ENCODE results near the genes NDC1 and IFT25.

DNA sequence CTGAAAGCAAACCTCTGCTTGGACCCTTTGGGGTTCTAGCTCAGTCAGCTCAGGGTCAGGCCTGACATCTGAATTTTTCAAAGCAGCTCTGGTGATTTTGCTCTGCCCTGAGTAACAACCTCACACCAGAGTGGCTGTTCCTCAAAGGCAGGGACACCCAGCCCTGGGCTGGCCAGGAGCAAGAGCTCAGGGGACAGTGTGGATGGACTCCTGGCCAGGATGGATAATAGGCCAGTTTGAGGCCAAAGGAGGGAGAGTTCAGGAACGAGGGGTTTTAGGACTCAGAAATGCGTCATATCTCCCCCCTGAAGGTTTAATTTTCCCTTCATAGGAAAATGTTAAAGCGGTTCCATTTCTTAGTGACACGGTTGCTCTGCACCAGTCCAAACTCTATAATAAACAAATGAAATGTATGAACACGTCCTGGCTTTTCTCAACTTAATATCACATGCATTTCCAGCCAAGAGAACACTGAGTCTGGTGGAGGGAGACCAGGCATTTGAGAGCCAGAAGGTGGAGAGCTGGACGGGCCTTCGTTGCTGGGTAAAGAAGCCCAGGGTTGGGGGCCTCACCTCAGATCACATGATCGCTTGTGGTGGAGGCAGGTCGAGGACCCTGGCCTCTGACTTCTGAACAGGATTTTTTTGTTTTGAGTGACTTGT, 11.6 kb downstream of the SLC1A7 start:
- RRBS, result no CpG with 5 or more reads among the region's 9 CpGs
CAGE:
- cytosol, long polyA plus RNA, result no peak
- long polyA plus RNA, result no peak
- nucleus, long polyA plus RNA, result no peak

GRCh38 chr1:53135256-53135712, 7.2 kb downstream of the SLC1A7 start:
- RRBS, result no CpG with 5 or more reads among the region's 12 CpGs
CAGE:
- cytosol, long polyA plus RNA, result no peak
- long polyA plus RNA, result no peak
- nucleus, long polyA plus RNA, result no peak

GRCh38 chr1:53190223-53190891, 6.3 kb upstream of the CPT2 start:
- RRBS, result no CpG with 5 or more reads among the region's 14 CpGs
CAGE:
- cytosol, long polyA plus RNA, result no peak
- long polyA plus RNA, result no peak
- nucleus, long polyA plus RNA, result no peak

- RRBS, result no CpG with 5 or more reads among the region's 8 CpGs
CAGE:
- cytosol, long polyA plus RNA, result no peak
- long polyA plus RNA, result no peak
- nucleus, long polyA plus RNA, result no peak
These were observed 1.3 kb downstream of the CPT2 start for GRCh38 chr1:53197799-53198418.

DNA sequence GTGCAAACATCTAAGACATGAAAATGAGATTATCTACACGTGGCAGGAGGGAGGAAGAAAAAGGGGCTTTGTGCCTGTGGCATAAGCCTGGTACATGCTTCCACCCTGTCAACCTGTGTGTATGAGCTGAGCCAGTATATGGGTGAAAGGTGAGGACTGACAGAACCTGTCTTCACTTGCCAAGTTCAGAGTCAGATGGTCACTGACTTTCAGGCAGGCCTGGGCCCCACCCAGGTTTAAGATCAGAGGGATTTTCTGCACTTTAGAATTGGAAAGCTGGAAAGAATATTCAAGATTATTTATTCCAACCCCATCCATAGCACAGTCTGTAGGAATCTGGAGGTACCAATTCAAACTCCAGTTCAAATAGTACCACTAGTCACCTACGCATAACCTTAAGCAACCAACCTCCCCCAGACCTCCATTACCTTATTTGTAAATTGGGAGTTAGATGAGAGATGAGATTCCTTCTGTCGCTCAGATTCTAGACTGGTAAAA, 1.8 kb downstream of the CPT2 start:
- RRBS, result no CpG with 5 or more reads among the region's 3 CpGs
CAGE:
- cytosol, long polyA plus RNA, result no peak
- long polyA plus RNA, result no peak
- nucleus, long polyA plus RNA, result no peak

DNA sequence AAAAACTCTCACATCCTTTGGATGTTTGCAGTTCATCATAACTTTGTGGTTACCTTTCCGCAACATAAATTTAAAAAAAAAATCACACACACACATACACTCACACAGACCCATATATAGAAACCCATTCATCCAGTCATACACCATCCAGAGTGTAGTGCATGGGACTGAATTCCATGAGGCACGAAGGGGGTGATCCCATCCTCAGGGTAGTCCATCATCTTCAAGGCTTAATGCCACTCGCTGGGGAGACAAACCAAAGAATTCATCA, 8.4 kb upstream of the MAGOH start:
- RRBS, result no CpG with 5 or more reads among the region's 3 CpGs
CAGE:
- cytosol, long polyA plus RNA, result no peak
- long polyA plus RNA, result no peak
- nucleus, long polyA plus RNA, result no peak

- RRBS, result no CpG with 5 or more reads among the region's 12 CpGs
CAGE:
- cytosol, long polyA plus RNA, result no peak
- long polyA plus RNA, result no peak
- nucleus, long polyA plus RNA, result no peak
These were observed 41.1 kb downstream of the GLIS1 start for GRCh38 chr1:53697765-53698333.

DNA sequence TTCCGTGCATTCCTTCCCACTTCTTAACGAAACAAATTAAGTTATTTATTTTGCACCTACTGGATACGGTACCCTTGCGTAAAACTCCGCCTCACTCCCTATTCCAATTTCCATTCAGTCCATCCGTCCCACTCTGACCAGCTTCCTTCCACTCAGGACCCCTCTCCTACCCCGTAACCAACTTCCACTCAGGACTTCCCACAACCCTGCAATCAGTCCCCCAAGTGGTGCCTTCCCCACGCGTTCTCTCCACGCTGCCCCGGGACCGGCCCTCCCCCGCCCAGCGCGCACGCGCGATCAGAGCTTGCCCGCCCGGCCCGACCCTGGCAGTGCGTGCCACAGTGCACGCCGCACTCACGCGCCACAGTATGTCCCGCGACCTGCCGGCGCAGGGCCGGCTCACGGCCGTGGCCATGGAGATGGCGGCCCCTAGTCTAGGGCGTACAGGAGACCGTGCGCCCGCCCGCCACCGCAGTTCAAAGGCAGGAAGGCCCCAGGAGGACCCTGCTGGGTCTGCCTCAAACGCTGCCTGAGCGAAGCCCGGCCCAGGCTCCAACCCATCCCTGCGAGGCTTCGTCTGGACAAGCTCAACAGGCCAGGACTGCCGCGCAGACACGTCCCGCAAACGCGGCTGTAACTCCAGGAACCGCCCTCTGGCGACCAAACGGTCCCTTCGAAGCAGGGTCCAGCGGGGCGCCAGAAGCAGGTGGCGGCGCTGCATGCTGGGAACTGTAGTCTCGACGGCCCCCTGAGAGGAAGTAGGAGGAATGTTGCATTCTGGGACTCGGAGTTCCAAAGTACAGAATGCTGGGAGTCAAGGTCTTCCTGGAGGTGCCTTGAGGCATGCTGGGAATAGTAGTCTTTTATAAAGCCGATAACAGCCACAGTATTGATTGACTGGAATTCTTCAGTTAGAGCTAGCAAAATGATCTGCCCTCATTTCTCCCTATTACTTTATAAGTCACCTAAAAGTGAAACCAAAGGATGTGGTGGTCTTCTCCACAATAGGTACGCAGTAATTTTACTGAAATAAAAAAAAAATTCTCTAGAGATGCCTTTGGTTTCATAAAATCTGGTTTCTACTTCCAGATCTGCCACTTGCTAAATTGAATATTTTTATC, at the start of gene NDC1:
Gene NDC1 (minus strand): TSS at position 450 of the 1,121 bp plus-strand sequence.
- RRBS, result under 1% methylated on average over 17 of the region's 64 CpGs
CAGE:
- cytosol, long polyA plus RNA, result start-site peak on the minus strand centred at position 563 of the sequence, 321 bp wide, 2,694 and 2,192 reads in 2 replicates
- long polyA plus RNA, result start-site peak on the minus strand centred at position 440 of the sequence, 116 bp wide, 2,817 and 1,965 reads in 2 replicates
- nucleus, long polyA plus RNA, result start-site peak on the minus strand centred at position 460 of the sequence, 102 bp wide, 1,757 and 1,371 reads in 2 replicates; start-site peak on the minus strand centred at position 645 of the sequence, 133 bp wide, 217 and 170 reads in 2 replicates

DNA sequence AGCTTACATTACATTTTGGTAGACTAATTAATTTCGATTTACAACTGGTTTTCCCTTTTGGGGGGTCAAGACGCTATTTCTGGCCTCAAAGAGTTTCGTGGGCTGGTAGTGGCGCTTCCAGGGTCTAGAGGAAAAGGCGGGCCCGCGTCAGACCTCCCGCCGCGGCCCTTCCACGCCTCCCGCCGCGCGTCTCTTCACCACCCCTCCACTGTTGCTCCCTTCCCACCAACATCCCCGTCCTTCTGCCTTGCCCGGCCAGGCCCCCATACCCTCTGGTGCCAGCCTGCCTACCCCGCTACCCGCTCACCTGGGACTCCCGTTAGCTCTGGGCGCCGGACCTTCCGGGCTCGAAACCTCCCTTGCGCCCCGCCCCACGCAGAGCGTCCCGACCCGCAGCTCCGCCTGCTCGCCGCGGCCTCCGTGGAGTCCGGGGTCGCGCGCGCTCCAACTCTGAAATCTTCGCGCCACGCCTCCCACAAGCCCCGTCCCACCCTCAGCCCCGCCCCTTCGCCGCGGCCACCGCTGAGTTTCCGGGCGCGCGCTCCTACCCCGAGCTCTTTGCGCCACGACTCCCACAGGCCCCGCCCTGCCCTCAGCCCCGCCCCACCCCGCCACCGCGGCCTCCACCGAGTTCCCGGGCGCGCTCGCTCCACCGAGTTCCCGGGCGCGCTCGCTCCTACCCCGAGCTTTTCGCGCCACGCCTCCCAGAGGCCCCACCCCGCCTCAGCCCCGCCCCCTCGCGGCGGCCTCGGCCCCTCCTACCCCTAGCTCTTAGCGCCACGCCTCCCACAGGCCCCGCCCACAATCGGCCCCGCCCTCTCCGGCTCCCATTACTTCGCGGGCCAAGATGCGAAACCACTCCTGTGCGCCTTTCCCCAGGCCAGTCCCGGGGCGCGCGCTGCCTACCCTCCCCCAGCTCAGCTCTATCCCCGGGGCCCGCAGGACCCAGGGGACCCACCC, at the start of gene IFT25:
Gene IFT25 (minus strand): TSS at position 452 of the 960 bp plus-strand sequence.
- RRBS, result 1% methylated on average over 48 of the region's 97 CpGs
CAGE:
- cytosol, long polyA plus RNA, result start-site peak on the minus strand centred at position 359 of the sequence, 67 bp wide, 360 and 446 reads in 2 replicates
- long polyA plus RNA, result start-site peak on the minus strand centred at position 394 of the sequence, 136 bp wide, 435 and 443 reads in 2 replicates
- nucleus, long polyA plus RNA, result start-site peak on the minus strand centred at position 350 of the sequence, 52 bp wide, 271 and 191 reads in 2 replicates

DNA sequence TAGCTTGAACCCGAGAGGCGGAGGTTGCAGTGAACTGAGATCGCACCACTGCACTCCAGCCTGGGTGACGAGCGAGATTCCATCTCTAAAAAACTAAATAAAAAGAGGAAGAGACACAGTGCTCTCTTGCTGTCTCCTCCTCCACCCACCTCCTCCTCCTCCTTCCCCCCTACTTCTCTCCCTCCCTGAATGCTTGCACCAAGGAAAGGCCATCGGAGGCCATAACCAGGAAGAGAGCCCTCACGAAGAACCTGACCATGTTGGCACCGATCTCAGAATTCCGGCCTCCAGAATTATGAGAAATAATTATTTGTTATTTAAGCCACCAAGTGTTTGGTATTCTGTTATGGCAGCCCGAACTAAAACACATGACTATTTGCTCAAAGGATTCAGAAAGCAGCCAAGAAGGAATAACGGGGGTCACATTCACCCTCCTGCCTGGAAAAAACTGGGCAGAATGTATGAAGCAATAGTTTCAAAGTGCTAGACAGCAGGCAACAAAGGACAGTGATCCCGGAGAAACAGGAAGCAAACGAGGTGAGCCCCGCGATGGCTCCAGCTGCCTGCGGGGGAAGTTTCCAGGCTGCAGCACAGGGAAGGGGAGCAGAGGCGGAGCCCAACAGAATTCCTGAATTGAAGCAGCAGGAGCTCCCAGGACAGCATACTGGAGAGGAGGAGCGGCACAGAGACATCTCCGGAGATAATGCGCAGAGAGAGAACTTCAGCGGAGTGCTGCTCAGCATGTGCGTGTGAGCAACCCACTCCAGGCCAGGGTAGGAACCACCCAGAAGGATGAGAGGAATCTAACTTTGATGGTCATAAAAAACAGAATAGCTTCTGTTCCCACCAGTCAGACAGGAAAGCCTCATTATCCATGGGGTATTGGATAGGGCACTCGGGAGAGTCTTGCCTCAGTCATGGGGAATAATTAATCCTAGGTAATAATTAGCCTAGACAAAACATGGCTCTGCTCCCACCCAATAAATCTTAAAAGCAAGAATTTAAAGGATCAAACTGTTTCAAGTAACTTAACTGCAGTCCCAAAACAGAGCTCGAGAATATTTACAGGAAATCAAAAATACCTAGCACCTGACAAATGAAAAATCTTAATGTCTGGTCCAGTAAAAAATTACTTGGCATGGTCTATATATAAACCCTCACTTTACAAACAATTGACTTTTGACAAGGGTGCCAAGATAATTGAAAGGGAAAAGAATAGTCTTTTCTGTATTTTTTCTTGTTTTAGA, 35.5 kb downstream of the LDLRAD1 start:
- RRBS, result no CpG with 5 or more reads among the region's 24 CpGs
CAGE:
- cytosol, long polyA plus RNA, result no peak
- long polyA plus RNA, result no peak
- nucleus, long polyA plus RNA, result no peak

DNA sequence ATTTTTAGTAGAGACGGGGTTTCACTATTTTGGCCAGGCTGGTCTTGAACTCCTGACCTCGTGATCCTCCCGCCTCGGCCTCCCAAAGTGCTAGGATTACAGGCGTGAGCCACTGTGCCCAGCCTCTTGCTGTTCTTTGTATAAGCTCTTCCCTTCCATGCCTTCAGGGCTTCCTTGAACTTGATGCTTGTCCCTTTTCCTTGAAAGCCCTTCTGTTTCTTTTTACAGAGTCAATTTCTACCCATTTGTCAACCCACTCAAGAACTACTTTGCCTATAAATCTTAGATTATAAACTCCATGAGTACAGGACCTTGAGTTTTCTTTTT, 5.4 kb downstream of the TCEANC2 start:
- RRBS, result no CpG with 5 or more reads among the region's 5 CpGs
CAGE:
- cytosol, long polyA plus RNA, result no peak
- long polyA plus RNA, result no peak
- nucleus, long polyA plus RNA, result no peak

DNA sequence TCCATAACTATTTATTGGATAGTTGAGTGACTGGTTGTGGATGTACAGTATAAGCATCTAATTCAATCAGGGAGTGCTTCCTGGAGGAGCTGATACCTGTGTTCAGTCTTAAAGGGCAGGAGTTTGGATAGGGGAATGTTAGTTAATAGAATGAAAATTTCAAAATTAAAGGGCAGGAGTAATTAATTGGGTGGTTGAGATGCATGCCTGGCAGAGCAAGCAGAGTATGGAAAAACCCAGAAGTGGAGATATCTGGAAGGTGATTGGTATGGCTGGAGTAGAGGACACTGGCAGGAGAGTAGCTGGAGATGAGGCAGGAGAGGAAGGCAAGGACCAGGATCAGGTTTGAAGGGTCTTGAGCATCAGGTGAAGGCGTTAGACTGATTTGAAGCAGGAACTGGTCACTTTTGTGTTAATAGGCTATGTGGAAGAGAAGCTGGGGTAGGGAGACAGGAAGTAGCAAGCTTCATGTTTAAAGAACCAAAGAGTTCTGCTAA, 45.3 kb downstream of the TCEANC2 start:
- RRBS, result no CpG with 5 or more reads among the region's 1 CpG
CAGE:
- cytosol, long polyA plus RNA, result no peak
- long polyA plus RNA, result no peak
- nucleus, long polyA plus RNA, result no peak

GRCh38 chr1:54153766-54154237, 1.0 kb upstream of the CDCP2 start:
- RRBS, result no CpG with 5 or more reads among the region's 7 CpGs
CAGE:
- cytosol, long polyA plus RNA, result no peak
- long polyA plus RNA, result no peak
- nucleus, long polyA plus RNA, result no peak

- RRBS, result no CpG with 5 or more reads among the region's 39 CpGs
CAGE:
- cytosol, long polyA plus RNA, result no peak
- long polyA plus RNA, result no peak
- nucleus, long polyA plus RNA, result no peak
These were observed 28.5 kb downstream of the MRPL37 start for GRCh38 chr1:54228032-54229203.

DNA sequence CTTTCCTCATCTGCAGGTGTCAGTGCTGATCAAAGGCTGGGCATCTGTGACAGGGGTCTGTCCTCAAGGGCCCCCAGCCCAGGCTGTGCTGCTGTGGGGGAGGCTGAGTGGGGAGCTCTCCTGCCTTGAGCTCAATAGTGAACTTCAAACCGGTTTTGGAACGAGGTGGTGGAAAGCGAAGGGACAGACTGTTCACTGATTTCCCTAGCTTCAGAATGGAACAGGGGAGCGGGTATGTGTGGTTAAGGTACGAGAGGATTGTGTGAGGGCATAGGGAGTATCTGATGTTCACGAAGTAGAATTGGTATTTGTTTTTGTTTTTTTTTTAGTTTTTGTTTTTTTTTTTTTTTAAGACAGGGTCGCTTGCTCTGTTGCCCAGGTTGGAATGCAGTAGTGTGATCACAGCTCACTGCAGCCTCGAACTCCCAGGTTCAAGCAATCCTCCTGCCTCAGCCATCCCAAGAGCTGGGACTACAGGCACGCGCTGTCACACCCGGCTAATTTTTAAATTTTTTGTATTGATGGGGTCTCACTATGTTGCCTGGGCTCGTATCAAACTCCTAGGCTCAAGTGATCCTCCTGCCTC, 53.0 kb downstream of the MRPL37 start:
- RRBS, result no CpG with 5 or more reads among the region's 12 CpGs
CAGE:
- cytosol, long polyA plus RNA, result no peak
- long polyA plus RNA, result no peak
- nucleus, long polyA plus RNA, result no peak

DNA sequence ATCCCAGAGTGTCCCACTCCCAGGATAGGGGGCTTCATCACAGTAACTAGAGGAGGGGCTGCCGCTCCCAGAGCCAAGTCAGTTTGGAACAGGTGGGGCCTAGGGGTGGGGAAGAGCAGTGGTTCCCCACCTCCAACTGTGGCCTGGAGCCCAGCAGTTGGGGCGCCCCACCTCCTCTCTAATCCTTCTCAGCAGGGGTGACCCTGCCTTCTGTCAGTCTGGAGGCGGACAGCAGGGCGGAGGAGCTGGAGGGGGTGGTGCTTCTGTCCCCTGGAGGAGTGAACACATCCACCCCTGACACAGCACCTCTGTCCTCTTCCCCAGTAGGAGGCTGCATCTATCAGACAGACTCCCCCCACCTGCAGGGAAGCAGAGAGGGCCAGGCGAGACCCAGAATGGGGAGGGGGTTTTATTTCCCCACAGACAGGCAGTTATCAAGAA, 73.8 kb downstream of the MRPL37 start:
- RRBS, result no CpG with 5 or more reads among the region's 5 CpGs
CAGE:
- cytosol, long polyA plus RNA, result no peak
- long polyA plus RNA, result no peak
- nucleus, long polyA plus RNA, result no peak

DNA sequence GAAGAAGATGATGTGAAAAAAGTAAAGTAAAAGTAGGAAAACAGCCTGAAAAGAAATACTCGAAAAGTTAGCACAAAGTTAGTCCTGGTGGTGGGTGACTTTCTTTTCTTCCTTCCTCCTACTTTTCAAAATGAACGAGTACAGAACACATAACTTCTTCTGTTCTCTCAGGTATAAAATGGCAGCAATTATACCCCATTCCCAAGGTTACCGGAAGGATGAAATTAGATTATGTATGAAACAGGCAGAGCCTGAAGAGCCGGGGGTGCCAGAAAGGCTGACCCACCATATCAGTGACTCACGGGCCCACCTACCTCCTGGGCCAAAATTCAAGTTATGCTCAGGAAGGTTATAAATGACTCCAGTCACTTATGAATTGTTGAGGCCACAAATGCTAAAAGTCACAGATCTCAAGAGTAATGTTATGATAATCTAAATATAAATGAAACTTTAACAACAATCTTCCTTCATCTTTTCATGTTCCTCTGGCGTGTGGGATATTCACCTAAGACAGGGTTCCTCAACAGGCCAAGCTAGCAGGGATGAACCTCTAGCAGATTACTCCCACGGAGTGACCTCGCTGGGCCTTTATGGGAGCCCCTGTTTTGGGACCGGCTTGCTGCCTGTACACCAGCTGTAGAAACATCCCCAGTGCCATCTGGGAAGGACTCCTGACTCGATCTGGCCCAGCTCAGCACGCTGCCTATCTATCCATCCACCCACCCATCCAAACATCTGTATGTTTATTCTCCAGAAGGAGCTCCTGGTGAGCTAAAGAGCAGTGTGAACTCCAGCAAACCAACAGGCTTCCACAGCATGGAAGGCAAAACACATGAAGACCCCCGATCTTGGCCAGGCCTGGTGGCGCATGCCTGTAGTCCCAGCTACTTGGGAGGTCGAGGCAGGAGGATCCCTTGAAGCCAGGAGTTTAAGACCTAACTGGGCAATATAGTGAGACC, 151.5 kb downstream of the MRPL37 start:
- RRBS, result no CpG with 5 or more reads among the region's 14 CpGs
CAGE:
- cytosol, long polyA plus RNA, result no peak
- long polyA plus RNA, result no peak
- nucleus, long polyA plus RNA, result no peak

- RRBS, result no CpG with 5 or more reads among the region's 15 CpGs
CAGE:
- cytosol, long polyA plus RNA, result no peak
- long polyA plus RNA, result no peak
- nucleus, long polyA plus RNA, result no peak
These were observed 171.2 kb upstream of the ACOT11 start for GRCh38 chr1:54376394-54377731.

GRCh38 chr1:54404805-54405766, 142.9 kb upstream of the ACOT11 start:
- RRBS, result 3% methylated on average over 32 of the region's 80 CpGs
CAGE:
- cytosol, long polyA plus RNA, result no peak
- long polyA plus RNA, result no peak
- nucleus, long polyA plus RNA, result no peak

DNA sequence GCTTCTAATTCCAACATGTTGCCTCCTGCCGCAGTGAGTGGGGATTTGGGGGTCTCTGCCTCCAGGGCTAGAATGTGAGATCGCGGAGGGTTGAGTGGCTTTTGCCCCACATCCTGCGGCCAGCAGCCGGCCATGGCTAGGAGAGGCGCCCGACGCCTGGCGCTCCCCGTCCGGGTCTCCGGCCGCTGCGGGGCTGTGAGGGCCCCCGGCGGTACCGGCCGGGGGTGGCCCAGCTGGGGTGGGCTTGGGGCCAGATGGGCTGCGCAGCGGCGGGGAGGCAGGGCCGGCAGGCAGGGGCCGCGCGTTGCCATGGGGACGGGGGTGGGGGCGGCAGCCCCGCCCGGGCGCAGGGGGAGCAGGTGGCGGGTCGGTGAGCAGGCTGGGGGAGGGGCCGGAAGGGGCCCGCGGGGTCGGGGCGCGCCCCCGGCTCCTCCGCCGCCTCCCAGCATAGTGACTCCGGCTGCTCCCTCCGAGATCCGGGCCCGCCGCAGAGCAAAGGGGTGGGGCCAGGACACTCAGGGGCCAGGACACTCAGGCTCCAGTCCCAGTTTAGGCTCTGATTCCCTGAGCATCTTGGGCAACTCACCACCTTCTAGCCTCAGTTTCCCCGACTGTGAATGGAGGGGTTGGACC, 73.3 kb upstream of the ACOT11 start:
- RRBS, result 8% methylated on average over 23 of the region's 47 CpGs
CAGE:
- cytosol, long polyA plus RNA, result no peak
- long polyA plus RNA, result no peak
- nucleus, long polyA plus RNA, result no peak

Data from IMR-90 (cell line).